Cardiac atrium fibroblast (primary cell): ENCODE measurements around a stretch of chr1.

GRCh38 chr1:202890454-202890861 lies 1.5 kb upstream of the RABIF start:
- RAMPAGE, long total RNA: no peak

DNA sequence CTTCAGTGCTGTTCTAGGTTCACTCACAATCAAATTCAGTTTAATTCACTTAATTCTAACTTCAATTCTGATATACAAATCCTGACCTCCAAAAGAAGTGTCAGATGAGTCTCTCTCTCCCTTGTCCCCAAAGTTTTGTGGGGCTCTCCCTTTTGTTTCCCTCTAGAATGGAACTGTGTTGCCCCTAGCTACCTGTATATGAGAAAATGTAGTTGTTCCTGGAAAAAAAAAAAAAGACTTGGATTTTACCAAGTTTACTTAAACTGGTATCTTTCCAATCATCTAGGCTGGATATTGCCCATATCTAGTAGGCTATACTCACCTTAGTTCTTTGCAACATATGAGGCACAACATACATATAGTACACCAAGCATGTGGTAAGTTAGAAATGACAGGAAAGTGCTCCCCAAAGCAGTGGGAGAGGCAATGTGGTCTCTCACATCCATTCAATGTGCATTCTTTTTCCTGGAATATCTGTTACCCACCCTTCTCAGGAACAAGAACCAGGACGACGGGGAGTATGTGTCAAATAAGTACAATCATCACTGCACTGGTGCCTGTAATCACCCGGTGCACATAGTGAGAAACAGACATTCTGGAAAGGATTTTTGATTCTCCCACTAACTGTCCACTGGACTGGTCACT lies 3.0 kb upstream of the RABIF start:
- RAMPAGE, long total RNA: no peak

DNA sequence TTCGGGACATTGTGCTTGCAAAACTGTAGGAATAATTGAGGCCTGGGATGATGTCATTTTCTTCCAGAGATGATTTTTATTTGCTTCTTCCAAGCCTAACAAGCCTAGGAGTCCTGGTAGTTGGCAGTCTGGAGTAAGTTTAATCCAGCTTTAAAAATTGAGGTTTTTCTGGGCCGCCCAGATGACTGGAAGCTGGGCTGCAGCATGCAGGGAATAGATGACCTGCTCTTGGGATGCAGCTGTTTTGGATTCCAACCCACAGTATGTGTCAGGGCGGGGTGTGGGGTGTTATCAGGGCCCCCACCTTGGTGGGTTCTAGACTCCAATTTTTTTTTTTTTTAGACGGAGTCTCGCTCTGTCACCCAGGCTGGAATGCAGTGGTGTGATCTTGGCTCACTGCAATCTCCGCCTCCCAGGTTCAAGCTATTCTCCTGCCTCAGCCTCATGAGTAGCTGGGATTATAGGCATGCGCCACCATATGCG lies 34.8 kb upstream of the CHIT1 start:
- RAMPAGE, long total RNA: no peak

DNA sequence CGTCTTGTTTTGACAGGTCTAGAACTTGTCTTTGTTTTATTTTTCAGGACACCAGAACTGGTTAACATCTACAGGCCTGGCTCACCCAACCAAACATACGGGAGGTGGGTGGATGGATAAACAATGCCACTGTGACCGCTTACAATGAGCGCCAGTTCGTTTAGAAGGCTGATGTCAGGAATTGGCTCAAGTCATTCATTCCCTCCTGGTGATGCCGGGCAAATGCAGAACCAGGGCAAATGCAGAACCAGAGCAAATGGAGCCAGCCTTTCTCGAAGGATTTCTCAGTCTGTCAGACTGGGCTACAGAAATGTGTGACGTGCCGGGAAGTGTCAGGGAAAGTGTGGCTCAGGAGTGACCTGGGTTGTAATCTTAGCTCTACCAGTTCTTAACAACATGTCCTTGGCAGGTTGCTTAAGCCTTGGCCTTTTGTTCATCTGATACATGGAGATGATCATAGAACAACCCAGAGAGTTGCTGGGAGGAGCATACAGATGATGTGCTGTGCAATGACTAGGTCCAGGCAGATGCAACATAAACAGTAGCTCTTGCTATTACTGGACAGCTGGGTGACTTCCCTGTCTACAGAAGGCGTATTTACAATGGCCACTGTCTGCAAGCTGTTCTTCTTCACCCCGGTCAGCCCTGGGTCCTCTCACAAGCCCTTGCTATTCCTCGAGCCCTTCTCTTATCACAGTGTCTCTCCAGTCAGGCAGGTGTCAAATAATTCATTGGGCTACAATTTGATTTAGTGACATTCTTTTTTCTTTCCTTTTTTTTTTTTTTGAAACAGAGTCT lies 30.4 kb upstream of the BTG2 start:
- RAMPAGE, long total RNA: no peak

- RAMPAGE, long total RNA: no peak
These were observed 16.7 kb upstream of the BTG2 start for GRCh38 chr1:203288507-203289119.

DNA sequence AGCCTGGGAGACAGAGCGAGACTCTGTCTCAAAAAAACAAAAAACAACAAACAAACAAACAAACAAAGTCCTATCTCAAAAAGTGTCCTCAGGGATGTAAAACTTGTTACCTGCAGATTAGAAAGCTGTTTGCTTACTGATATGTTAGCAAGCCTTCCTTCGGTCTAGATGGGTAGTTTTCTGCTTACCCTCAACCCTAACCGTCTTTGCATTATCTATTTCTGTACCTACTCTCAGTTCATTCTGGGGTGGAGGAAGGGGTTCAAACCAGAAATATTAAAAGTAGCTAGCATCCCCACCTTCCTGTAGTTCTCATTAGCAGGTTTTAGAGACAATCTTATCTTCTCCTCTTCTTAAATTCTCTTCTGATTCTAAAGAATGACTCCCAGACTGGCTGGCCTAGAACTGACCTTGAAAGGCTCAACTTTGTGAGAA lies 5.3 kb upstream of the BTG2 start:
- RAMPAGE, long total RNA: no peak

GRCh38 chr1:203307593-203308371 lies 2.5 kb downstream of the BTG2 start:
- RAMPAGE, long total RNA: no peak

GRCh38 chr1:203344039-203344752 lies 6.7 kb downstream of the FMOD start:
- RAMPAGE, long total RNA: no peak

DNA sequence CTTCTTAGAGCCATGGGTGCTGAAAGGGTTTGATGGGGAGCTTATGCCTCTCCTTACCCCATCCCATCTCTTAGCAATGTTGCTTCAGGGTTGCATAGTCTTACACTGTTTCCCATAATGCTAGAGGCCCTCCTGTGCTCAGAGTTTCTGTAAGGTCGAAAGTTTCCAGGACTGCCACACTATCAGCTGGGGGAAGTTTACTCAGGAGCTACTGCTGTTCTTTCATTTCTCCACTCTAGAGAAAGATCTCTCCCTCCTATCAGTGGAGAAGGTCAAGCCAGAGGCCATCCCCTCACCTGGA lies 777 bp downstream of the FMOD start:
- RAMPAGE, long total RNA: no peak

GRCh38 chr1:203407291-203407861 lies 56.5 kb upstream of the FMOD start:
- RAMPAGE, long total RNA: no peak

- RAMPAGE, long total RNA: no peak
These were observed 59.4 kb upstream of the FMOD start for GRCh38 chr1:203410231-203410771.

GRCh38 chr1:203426702-203427670 lies 48.6 kb upstream of the PRELP start:
- RAMPAGE, long total RNA: no peak

DNA sequence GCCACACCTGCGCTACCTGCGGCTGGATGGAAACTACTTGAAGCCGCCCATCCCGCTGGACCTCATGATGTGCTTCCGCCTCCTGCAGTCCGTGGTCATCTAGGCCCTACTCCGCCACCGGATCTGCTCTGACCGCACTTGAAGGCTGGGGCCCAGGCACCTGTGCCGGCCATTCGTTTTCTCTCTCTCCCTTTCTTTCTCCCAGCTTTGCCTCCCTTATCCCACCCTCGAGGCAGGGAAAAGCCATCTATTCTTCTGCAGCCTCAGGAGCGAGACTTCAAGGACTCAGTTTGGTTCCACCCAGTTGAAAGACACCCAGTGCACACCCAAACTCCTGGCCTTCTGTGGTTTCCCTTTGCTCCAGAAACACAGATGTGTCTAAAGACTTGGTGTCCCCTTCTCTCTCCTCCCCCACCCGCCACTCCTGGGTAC lies 7.2 kb upstream of the OPTC start:
- RAMPAGE, long total RNA: no peak

DNA sequence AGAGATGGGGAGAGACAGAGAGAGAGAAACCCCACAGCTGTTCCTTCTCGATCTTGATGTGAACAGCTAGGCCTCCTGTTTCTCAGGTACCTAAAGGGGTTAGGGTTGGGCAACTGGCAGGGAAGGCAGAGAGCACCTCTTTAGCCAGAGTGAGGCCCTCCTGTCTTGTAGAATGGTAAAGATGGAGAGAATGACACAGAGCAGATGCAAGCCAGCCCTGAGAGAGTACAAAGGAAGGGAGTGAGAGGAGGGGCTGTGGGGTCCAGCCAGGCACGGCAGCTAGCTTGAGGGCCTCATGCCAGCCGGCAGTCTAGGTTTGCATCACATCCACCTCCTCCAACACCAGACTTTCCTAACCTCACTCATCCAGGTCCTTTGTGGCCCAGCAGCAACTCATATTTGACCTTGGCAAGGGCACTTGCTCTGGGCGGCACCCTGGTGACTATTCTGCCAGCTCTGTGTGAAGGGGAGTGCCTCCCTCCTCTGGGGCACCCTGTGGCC lies 13.2 kb downstream of the OPTC start:
- RAMPAGE, long total RNA: no peak

- RAMPAGE, long total RNA: no peak
These were observed 4.0 kb downstream of the ATP2B4 start for GRCh38 chr1:203630393-203631347.

DNA sequence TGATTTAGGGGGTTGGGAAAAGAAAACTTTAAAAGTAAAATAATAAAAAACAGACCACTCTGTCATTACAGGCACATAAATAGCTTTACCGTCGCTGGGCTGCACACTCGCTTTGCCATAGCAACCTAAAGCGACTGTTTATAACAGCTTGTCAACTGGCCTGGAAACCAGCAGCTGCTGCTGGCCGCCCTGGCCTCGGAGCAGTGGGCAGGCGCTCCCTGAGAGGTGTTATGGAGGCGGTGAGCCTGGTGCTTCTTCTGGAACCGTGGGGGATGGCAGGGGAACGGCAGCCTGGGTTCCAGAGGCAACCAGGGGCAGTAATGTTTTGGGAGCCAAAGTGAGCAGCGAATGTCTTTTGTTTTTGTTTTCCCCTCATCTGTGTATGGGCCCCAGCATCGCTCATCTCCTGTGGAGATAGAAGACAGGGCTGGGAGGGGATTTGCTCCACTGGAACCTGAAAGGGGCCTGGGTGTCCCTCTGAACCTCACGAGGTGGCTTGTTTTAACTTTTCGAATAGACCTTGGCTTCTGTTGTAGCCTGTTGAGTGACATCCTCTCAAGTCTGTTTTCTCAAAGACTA lies 45.8 kb downstream of the ATP2B4 start:
- RAMPAGE, long total RNA: no peak

DNA sequence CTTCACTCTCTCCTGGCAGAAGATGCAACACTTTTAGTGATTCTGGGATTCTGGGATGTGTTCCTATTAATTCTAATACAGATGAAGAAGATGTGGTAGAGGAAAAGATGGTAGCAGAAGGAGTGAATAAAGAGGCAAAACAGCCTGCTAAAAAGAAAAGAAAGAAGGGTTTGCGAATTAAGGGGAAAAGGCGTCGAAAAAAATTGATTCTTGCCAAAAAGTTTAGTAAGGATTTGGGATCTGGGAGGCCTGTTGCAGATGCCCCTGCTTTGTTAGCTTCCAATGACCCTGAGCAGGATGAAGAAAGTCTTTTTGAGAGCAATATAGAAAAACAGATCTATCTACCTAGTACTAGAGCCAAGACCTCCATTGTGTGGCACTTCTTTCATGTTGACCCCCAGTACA lies 2.1 kb downstream of the ZBED6 start:
- RAMPAGE, long total RNA: no peak

GRCh38 chr1:203824249-203824809 lies 28.9 kb downstream of the ZBED6 start:
- RAMPAGE, long total RNA: no peak

- RAMPAGE, long total RNA: no peak
These were observed 30.0 kb downstream of the ETNK2 start for GRCh38 chr1:204121725-204122311.

- RAMPAGE, long total RNA: no peak
These were observed 24.9 kb downstream of the ETNK2 start for GRCh38 chr1:204126830-204127468.